ENCODE results near the genes PLGLB1 and TEKT4.

DNA sequence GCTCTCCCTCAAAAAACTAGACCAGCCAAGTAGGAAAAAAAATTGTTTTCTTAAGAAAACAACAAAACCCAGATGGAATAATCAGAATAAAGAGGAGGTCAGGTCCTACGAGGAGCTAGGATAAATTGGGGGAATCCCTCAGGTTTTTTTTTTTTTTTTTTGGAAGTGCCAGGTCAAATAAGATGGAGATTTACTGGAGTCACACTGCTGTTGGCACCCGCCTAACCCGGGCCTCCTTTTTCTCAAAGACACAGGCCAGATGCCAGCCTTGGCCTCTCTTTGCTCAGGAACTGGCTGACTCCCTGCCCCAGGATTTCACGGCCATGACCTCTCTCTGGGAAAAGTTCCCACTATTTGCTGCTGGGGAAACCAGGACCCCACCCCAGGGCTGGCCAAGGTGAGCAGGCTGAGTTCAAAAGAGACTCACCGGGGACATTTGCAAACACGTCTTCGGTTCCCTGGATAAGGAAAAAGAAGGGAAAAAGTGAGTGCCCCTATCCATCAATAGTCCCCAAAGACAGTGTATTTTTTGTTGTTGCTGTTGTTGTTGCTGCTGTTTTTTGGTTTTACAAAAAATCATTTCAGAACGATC lies 2.5 kb downstream of the CD8A start:
- PRO-cap, 2 experiments: no peak in any of the 2 experiments

DNA sequence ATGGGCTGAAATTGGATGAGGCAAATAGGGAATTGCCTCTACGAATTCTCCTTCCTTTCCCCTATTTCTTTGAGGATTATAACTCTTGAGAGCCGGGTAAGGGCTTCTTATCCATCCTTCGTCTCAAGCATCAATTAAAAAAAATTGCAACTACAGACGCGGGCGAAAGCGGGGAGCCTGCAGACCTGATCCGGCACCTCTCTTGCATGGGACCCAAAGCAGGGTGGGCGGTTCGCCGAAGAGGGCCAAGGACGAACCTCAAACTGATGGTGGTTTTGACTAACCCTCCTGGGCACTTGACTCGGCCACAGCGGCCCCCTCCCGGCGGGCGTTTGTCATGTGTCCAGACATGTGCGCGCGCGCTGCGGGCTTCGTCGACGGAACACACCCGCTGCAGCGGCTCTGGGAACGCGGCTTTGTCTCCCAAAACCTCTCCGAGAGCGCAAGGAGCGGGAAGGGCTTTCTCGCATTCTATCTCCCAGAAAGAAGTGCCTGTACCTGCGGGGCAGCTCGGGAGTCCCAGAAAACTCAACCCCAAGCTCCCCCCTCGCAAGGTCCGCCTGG lies 1.9 kb downstream of the CD8A start:
- PRO-cap, 2 experiments: no peak in any of the 2 experiments

DNA sequence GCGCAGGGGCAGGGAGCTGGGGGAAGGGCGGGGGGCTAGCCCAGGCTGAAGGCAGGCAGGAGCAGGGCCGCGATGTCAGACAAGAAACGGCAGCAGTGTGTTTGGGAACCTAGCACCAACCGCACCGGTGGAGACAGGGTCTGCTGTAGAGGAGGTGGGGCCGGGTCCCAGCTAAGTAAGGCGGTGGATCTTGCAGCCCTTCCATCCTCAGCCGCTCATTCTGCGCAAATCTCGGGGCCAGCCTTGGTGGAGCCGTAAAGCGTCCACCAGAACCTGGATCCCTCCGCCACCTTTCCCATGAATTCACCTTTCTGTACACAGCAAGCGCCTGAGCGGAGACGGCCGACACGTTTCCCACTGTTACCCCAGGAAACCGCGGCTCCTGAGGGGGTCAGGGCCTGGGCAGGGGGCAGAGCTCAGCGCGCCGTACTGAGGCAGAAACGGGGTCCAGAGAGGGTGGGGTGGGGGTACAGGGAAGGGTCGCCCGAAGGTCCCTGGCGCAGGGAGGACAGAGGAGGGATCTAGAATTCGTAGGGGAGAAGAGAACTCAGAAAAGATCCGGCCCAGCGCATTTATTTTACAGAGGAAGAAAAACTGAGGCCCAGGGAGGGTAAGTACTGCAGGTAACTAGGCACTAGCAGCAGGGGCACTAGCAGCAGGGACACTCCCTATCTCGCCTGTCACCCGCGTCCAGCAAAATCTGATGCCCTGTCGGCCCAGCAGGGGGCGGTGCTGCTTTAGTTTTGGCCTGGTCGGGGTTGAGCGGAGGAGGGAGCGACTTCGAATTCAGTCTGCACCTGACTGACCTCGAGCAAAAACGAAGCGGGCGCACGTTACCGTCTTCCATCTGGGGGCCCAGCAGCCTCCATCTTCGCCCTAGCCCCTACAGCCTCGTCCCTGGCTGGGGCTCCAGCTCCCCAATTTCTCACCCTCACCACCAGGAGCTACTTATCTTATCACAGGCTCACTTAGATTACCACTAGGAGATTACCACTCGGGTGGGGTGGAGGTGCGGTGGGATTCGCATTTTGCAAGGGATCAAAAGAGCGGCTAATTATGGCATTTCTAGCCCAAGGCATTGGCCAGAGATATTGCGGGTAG lies 17.4 kb upstream of the CD8A start:
- PRO-cap, 2 experiments: no peak in any of the 2 experiments

GRCh38 chr2:86855900-86856302 lies 5.8 kb downstream of the CD8B start:
- PRO-cap, 2 experiments: no peak in any of the 2 experiments

DNA sequence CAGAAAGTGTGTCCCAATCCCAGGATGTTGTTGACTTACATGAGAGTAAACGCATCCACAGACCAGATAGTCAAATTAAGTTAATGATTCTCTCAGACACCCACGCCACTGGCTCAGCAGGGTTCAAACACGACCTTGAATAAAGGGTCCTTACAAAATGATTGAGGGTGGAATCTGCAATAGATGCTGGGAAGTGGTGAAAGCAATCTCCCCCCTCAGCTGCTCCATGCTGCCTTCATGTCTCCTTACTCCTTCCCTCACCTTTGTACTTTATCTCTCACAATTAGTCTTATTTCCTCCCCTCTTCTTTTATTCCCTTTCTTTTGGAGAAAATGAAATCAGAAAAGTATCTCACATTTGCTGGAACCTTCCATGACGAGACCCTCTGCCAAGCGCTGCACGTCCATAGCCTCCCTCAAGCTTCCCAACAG lies at the start of gene PLGLB1:
Gene PLGLB1, minus strand, starts transcription at position 39 of the 431 bp plus-strand sequence.
- PRO-cap, 2 experiments: no peak in any of the 2 experiments

DNA sequence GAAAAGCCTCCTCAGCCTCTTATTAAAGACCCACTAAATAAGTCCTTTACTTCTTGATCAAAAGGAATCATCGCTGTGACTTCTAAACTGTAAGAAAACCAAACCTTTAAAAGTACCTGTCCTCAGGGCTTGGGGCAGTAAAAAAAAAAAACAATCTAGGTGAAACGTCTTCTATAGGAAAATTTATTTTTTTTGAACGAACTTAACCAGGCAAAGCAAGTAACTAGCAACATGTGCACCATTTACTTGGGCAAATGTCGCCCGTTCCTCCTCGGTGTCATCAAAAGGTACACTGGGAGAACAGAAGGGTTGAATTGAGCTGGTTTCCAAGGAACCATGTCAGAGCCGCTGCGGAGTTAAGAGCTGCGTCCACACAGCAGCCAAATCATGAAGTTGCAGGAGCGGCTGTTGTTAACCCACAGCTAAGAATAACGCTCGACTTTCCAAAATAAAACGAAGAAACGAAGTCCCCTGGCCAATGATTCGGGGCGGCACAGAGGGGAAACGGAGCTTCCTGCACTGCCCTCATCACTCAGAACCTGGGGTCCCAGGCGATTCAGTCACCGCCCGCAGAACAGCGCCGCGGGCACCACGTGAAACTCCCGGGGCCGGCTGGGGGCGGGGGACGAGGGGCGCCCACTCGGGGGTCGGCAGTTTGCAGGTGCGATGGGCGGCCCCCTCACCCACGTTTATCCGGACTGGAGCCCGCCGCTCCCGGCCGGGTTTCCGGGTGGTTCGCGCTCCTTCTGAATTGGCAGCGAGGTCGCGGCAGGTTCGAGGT lies 53.5 kb upstream of the PLGLB1 start:
- PRO-cap, 2 experiments: peak in 1 of 2 experiments; most common plus-strand start position 554 of the sequence (in 1)

DNA sequence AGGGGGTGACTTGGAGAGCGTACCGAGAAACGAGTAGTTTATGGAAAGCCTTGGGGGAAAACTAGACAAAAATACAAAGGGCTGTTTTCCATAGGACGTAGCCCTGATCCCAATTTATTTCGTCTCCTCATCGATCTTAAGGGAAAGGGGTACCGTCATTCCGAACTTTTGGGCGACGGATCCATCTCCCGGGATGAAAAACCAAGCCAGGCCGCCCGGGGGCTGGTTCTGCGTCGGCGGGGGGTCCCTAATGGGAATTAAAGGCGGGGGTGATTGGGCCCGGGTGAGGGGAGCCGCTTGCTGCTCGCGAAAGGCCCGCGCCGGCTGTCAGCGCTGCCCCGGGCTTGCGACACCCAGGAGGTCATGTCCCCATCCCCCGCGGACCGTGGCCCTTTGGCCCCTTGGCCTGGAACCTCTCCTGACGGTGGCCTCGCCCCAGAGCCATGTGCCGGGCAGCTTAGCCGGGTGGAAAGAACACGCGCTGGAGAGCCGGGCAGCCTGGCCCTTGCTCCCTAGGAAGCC lies 55.3 kb upstream of the PLGLB1 start:
- PRO-cap, 2 experiments: peak in 1 of 2 experiments; most common plus-strand start position 184 of the sequence (in 1)

GRCh38 chr2:87466414-87467002 lies 281.4 kb upstream of the PLGLB2 start:
- PRO-cap, 2 experiments: no peak in any of the 2 experiments

DNA sequence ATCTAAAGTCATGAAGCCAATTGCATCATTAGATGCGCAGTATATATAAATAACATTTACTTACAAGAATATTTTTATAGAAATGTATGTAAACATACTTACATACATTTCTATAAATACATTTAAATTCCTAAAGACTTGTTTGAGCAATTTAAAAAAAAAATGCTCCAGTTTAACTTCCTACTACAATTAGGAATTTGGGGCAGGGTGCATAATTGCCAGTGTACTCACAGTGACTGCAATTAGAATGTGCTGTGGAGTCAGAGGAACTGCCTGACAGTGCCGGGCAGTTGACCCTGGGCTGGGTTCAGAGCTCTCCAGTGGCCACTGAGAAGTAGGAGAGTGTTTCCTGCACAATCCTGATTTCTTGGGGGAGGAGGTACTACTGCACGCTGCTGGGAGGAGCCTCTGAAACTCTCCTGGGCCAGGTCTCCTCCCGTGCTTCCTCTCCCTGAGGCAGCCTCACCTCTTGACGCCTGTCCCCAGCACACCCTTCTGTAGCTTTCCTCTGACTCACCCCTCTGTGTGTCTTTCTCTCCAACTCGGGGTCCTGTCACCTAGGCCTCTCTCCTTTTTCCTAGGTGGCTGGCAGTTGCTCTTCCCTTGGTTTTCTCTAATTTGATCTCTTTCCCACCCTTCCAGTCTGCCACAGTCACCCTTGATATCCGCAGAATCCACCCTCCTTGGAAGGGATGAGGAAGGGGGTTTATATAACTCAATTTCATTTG lies 264.8 kb upstream of the PLGLB2 start:
- PRO-cap, 2 experiments: no peak in any of the 2 experiments

DNA sequence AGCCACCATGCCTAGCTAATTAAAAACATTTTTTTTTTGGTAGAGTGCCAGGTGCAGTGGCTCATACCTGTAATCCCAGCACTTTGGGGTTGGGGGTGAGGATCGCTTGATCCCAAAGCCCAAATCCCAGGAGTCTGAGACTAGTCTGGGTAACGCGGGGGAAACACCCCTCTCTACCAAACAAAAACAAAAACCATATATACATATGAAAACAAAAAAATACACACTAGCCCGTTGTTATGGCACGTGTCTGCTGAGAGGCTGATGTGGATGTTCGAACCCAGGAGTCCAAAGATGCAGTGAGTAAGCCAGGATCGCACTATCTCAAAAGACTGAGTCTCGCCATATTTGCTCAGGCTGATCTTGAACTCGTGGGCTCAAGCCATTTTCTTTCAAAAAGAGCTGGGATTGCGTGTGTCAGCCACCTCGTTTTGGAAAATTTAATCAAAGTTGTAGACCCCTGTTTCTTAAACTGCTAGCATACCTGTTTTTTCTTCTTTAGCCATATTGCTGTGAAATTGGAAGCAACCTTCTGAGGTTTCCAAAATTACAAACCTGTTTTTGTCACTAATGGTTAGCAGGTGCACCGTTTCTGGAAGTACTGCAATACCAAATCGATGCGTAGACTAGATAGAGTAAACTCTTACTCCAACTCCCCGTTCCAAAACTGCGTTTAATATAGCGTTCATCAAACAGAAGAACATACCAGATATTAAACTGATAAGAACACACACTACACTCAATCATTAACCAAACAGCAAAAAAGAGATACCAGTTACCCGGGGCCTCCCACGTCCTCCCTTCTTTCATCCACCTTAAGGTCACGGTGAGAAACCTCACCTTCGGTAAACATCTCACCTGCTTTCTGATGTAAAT lies 39.6 kb downstream of the KRCC1 start:
- PRO-cap, 2 experiments: peak in 1 of 2 experiments; most common minus-strand start position 770 of the sequence (in 1)

DNA sequence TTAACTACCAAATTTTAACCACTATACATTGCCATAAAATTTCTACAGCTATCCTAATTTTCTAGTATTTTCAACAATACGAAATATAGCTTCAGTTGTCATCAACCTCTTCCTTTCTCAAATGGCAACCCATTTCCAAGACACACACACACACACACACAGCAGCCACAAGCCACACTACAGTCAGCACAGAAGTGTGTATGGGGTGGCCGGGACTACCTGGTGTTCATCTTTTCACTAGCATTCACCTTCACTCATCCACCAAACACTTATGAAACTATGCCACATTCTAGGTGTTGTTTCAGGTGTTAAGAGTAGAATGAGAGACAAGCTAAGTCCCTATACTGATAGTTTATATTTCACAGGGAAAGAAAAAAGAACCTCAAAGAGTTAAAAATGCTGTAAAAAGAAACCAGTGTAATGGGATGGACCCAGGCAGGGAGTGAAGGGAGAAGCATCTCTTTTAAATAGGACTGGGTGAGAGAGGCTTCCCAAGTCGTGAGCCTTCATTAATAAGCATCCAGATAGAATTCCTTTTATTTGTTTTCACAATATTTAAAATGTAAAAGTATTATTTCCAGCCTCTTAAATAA lies 40.1 kb downstream of the TEX37 start:
- PRO-cap, 2 experiments: no peak in any of the 2 experiments

- PRO-cap, 2 experiments: no peak in any of the 2 experiments
Observed at GRCh38 chr2:88749688-88750823, 58.6 kb downstream of the RPIA start.

DNA sequence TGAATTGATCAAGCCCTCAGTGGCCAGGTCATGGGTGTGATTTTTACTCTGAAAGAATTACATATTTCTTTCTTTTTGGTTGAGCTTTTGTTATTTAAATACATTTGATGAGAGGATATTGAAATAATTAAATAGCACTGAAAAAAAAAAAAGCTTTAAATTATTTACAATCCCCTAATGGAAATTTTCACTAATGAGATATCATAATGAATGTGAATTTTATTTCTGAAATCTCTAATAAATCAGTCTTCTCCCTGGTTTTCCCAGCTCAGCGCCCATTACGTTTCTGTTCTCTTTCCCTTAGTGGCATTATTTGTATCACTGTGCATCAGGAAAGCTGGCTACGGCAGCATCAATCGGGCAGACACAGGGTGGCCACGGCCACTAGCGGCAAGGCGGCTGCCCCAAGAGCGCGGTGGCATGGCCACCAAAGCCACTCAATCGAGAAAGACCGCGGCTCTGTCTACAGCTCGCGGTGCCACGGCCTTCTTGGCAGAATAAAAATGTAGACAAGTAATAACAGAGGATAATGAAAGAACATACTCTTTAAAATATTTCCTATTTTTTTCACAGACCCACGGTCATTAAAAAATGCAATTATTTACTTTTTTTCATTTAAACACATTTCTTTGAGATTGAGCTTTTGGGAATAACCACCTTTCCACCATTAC lies 167.9 kb downstream of the RPIA start:
- PRO-cap, 2 experiments: no peak in any of the 2 experiments

DNA sequence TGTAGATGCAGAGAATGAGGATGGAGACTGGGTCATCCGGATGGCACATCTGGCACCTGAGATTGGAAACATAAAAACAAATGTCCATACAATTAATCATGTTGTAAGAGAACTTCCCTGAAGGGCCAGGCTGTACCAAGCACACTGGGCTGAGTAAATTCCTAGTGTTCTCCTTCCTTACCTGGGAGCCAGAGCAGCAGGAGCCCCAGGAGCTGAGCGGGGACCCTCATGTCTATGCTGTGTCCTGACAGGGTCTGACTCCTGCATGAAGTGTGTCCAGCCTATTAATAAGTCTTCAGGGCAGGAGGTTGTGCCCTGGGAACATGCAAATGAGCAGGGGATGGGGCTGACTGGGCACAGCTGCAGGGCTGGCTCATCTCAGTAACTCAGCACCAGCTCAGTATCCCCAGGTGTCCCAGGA lies 301.2 kb downstream of the RPIA start:
- PRO-cap, 2 experiments: no peak in any of the 2 experiments

GRCh38 chr2:89837641-89838241 lies 1146.3 kb downstream of the RPIA start:
- PRO-cap, 2 experiments: no peak in any of the 2 experiments

DNA sequence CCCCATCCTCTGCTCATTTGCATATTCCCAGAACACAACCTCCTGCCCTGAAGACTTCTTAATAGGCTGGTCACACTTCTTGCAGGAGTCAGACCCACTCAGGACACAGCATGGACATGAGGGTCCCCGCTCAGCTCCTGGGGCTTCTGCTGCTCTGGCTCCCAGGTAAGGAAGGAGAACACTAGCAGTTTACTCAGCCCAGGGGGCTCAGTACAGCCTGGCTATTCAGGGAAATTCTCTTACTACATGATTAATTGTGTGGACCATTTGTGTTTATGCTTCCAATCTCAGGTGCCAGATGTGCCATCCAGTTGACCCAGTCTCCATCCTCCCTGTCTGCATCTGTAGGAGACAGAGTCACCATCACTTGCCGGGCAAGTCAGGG lies 1462.5 kb downstream of the RPIA start:
- PRO-cap, 2 experiments: no peak in any of the 2 experiments

DNA sequence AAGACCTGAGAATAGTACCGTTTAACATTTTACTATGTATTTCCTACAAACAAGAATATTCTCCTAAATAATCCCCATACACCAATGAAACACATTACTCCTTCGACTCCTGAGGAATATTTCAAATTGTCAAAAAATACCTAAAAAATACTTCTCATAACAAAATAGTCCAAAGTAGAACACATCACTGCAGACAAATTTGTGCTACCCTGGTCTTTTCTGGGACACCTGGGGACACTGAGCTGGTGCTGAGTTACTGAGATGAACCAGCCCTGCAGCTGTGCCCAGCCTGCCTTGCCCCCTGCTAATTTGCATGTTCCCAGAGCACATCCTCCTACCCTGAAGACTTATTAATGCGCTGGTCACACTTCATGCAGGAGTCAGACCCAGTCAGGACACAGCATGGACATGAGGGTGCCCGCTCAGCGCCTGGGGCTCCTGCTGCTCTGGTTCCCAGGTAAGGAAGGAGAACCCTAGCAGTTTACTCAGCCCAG lies 1518.2 kb downstream of the RPIA start:
- PRO-cap, 2 experiments: no peak in any of the 2 experiments

GRCh38 chr2:91748537-91749369 lies 2838.4 kb upstream of the AQP7B start:
- PRO-cap, 2 experiments: no peak in any of the 2 experiments

- PRO-cap, 2 experiments: no peak in any of the 2 experiments
Observed at GRCh38 chr2:94870754-94871679, at the start of gene TEKT4. TEKT4 (plus strand) TSS chr2:94871430.

GRCh38 chr2:95029663-95030325 lies 4.3 kb downstream of the MAL start:
- PRO-cap, 2 experiments: no peak in any of the 2 experiments